Skin of body (tissue), 2 donors: Measurements from ENCODE around the gene CMTR2.

DNA sequence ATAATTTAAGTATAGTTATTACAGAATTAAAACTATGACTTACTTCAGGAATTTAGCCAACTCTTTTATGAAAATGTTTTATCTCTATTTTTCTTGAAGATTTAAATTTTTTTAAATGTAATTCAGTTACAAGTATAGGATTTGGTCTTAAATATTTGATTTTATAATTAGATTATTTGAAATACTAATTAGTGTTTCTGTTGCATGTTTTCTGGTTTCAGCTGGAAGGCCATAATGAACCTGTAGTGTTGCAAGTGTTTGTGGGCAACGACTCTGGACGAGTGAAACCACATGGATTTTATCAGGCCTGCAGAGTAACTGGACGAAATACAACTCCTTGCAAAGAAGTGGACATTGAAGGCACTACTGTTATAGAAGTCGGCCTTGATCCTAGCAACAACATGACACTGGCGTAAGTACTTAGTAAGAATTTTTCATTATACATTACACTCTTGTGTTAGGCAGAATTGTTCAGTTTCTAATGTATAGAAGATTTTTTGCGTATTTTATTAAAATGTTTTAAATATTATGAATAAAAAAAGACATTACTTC is 70.9 kb downstream of the NQO1 start:
- RAMPAGE, long total RNA = no peak

DNA sequence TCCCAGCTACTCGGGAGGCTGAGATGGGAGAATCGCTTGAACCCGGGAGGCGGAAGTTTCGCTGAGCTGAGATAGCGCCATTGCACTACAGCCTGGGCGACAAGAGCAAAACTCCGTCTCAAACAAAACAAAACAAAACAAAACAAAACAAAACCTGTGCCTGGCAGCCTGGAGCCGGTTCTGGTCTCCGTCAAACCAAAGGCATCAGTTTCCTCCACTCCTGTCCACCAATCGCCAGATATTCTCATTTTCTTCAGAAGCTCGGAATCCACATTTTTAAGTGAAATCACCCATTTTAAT is 655 bp downstream of the NQO1 start:
- RAMPAGE, long total RNA = no peak

DNA sequence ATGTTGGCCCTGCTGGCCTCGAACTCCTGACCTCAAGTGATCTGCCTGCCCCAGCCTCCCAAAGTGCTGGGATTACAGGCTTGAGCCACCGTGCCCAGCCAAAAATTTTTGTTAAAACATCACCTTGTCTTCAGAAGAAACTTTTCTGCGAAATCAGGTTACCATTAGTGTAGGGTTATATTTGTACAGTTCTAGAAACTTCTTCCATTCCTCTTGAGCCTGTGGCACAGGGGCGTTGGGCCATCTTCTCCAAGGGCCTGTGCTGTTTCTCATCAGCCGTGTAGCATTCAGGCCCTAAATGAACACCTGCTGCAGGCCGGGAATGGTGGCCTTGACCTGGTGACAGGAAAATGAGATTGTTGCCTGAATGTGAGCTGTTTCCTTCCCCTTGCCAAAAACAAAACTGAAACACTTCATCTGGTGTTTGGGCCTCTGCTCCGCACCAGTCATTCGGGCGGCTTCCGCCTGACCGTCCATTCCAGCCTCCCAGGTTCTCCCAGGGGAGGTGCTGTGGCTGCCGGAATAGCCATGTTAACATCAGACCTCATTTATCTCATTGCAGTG is 61.6 kb downstream of the WWP2 start:
- RAMPAGE, long total RNA = no peak

- RAMPAGE, long total RNA = no peak
Measured at GRCh38 chr16:69830559-69831262, 68.6 kb downstream of the WWP2 start.

DNA sequence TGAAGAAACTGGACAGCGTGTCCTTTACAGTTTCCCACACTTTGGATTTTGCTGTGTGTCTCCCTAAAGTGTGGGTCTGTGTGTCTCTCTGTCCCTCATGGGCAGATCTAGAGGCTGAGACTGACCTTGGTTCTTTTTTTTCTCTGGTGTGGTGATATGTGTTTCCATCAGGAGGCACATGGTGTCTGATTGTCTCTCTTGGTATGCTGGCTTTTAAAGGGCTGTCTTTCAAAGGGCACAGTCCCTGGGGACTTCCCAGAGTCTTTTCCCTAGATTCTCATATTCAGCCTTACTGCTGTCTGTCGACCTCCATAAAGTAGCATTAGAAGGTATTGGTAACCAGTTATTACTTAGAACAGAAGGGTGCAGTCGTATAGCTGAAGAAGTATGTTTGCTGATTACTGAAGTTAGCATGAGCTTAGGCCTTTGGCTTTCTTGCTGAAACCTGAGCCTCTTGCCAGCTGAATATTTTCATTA is 71.2 kb downstream of the WWP2 start:
- RAMPAGE, long total RNA = no peak

DNA sequence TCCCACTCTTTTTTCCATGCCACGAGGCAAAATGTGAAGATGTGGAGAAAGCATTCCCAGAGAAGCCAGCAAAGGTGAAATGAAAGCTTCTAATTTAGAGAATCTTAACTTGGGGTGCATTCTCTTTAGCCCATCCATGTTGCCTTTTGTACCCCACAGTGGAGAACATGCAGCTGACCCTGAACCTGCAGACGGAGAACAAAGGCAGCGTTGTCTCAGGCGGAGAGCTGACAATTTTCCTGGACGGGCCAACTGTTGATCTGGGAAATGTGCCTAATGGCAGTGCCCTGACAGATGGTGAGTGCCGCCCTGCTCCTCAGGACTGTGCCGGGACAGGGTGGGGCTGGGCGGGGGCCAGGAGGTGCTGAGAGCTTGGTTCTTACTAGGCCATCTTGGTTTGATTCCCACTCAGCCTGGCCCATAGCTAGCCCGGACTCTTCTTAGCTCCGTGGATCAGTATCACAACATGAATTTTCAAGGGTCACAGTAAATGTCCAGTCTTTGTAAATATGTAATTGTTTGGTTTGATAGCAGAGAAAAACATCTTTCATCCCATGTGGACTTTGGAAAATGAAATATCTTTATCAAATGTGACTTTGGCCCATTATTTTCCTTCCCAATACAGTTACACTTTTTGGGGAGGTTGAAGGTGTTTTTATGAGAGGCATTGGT is 78.0 kb downstream of the WWP2 start:
- RAMPAGE, long total RNA = no peak

- RAMPAGE, long total RNA = no peak
Measured at GRCh38 chr16:70380401-70381221, 33.9 kb downstream of the DDX19A start.

DNA sequence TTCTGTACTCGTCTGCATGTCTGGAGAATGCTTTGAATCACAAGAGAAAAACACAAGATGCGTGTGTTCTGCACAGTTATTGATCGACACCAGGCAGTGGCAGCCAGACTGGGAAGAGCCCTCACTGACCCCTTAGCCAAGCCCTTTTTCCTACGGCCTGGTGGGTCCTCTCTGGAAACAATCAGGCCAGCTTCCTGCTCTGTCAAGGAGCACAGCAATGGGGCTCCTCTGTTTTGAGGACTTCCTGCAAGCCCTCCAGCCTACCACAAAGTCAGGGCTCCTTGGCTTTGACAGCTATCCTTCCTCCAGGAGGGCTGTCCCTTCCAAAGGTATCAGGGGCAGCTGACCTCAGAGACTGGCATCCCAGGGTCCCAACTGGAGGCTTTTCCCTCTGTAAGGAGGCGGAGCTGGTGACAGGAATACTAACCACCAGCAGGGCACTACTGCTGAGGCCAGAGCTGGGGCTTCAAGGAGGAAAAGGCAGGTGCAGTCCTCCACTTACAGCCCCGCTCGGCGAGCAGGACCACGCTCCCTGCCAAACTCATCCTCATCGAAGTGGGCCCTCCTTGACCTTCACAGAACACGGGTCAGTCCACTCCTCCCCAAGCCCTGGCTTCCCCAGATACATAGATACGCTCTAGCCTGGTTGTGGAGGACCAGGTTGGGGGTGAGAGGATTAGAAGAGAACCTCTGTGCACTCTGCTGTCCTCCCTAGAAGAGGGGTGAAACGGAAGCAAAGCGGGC is 20.7 kb downstream of the ST3GAL2 start:
- RAMPAGE, long total RNA = no peak

- RAMPAGE, long total RNA = no peak
Measured at GRCh38 chr16:70460836-70461266, 6.5 kb downstream of the FCSK start.

GRCh38 chr16:70512255-70512863 is 11.0 kb downstream of the COG4 start:
- RAMPAGE, long total RNA = no peak

- RAMPAGE, long total RNA = no peak
Measured at GRCh38 chr16:70564916-70565620, 41.5 kb downstream of the SF3B3 start.

DNA sequence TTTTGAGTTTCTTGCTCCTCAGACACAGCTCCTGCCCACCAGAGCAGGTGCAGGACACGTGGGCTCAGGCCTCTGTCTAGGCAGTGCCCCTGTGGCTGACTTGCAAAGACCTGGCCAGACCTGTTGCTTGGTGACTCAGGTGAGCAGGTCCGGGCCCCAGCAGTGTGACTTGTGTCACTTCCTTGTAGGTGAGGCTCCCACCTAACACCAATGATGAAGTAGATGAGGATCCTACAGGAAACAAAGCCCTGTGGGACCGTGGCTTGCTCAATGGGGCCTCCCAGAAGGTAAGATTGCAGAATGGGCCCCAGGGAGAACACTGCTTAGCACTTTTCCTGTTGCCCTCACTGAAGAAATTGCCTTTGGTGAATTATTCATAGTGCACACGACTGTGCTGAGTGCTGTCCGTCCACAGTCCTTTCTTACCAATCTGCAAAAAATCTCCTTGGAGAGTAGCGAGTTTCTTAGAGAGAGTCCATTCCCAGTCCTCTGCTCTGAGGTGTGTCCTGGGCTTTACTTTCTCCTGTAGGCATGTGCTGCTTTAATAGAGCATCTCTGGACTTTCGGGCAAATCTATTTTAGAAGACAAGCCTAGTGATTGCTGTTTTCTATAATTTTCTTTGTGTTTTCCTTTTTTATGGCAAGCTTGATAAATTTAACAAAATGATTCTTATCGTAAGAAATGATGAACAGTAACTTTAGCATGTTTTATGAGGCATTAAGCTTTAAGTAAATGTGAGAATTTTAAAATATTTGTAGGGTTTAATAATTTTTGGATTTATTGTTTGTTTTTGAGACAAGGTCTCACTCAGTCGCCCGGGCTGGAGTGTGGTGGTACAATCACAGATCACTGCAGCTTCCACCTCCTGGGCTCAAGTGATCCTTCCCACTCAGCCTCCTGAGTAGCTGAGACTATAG is 45.5 kb downstream of the SF3B3 start:
- RAMPAGE, long total RNA = no peak

GRCh38 chr16:70574520-70574963 is 50.9 kb downstream of the SF3B3 start:
- RAMPAGE, long total RNA = no peak

- RAMPAGE, long total RNA = no peak
Measured at GRCh38 chr16:70575525-70576883, 52.4 kb downstream of the SF3B3 start.

DNA sequence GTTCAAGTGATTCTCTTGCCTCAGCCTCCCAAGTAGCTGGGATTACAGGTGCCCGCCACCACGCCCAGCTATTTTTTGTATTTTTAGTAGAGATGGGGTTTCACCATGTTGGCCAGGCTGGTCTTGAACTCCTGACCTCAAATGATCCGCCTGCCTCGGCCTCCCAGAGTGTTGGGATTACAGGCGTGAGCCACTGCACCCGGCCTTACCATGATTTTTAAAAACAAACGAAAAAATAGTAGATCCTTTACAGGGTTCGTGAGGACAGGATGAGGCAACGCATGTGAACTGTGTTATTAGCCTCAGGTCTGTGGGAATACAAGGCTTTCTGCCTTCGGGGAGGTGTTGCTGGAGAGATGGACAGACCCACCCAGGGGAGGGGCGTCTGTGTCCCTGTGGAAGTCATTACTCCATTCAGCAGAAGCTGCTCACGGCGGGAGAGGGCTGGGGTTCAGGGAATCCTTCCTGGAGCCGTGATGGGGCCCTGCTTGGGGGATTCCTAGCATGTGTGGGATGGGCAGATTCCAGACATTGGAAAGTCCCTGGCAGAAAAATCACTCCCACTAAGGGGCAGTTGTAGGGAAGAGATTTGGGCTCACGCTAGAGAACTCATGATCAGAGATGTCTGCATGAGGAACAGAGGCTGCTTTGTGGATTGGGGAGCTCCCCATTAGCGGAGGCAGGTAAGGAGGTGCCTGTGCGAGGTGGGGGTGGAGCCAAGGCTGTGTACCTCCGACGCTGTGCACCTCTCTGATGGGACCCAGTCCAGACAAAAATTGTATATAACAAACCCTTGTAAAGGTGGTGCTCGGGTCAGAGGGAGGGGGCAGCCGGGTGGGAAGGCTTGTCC is 56.4 kb upstream of the IL34 start:
- RAMPAGE, long total RNA = no peak

- RAMPAGE, long total RNA = no peak
Measured at GRCh38 chr16:70687586-70688176, 1.8 kb upstream of the MTSS2 start.

GRCh38 chr16:70741087-70741810 is 55.4 kb upstream of the MTSS2 start:
- RAMPAGE, long total RNA = no peak

- RAMPAGE, long total RNA = start-site peak on the minus strand at chr16:71289380-71289443, 196 and 30 reads in 2 replicates
Measured at GRCh38 chr16:71289055-71290074, at the start of gene CMTR2. Gene CMTR2 (minus strand): TSS chr16:71289402.

GRCh38 chr16:71425767-71427142 is 15.6 kb downstream of the TLE7 start:
- RAMPAGE, long total RNA = no peak

DNA sequence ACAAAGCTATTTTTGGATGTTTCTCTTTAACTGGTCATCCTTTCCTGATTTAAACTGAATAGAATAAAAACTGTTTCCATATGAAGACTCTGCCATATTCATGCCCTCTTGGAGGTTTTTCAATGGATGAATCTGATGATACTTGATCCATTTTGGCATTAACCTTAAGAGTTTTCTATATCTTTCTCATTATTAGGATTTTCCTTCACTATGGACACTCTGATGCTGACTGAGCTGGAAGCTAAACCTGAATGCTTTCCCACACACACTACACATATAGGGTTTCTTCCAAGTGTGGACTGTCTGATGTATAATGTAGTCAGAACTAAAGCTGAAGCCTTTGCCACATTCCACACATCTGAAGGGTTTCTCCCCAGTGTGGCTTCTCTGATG is 6.0 kb upstream of the TLE7 start:
- RAMPAGE, long total RNA = no peak